Jurkat, Clone E6-1 (cell line): Measurements from ENCODE around the genes MSMP and OR2S2.

GRCh38 chr9:35722616-35723048, 9.4 kb downstream of the TLN1 start:
- RRBS = no CpG with 5 or more reads among the region's 5 CpGs

- RRBS = no CpG with 5 or more reads among the region's 7 CpGs
Observed at GRCh38 chr9:35724536-35725113, 7.4 kb downstream of the TLN1 start.

GRCh38 chr9:35725140-35725379, 6.9 kb downstream of the TLN1 start:
- RRBS = no CpG with 5 or more reads among the region's 2 CpGs

DNA sequence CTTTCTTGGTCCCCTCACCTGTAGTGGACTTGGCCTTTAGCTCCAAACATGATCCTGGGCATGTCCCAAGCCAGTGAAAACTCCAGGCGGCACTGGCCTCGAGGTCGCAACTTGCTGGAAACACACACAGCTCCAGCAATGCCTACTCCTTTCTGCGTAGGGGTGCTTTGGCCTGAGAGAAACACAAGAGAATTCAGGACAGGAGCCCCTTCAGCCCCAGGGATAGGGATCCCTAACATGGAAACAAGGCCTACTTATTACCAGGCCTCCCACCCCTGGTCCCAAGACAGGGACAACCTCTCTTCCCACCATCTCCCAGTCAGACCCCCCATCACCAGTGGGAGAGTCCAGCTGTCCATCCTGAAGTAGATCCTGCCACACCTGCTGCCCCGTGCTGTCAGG, 7.7 kb downstream of the CREB3 start:
- RRBS = no CpG with 5 or more reads among the region's 5 CpGs

- RRBS = no CpG with 5 or more reads among the region's 10 CpGs
Observed at GRCh38 chr9:35752521-35753284, 1.4 kb downstream of the MSMP start.

- RRBS = no CpG with 5 or more reads among the region's 8 CpGs
Observed at GRCh38 chr9:35753360-35754113, 539 bp downstream of the MSMP start.

GRCh38 chr9:35754114-35754720, at the start of gene MSMP:
Gene MSMP, minus strand, starts transcription at chr9:35754276.
- RRBS = no CpG with 5 or more reads among the region's 6 CpGs

- RRBS = no CpG with 5 or more reads among the region's 2 CpGs
Observed at GRCh38 chr9:35760498-35761145, 6.5 kb upstream of the MSMP start.

DNA sequence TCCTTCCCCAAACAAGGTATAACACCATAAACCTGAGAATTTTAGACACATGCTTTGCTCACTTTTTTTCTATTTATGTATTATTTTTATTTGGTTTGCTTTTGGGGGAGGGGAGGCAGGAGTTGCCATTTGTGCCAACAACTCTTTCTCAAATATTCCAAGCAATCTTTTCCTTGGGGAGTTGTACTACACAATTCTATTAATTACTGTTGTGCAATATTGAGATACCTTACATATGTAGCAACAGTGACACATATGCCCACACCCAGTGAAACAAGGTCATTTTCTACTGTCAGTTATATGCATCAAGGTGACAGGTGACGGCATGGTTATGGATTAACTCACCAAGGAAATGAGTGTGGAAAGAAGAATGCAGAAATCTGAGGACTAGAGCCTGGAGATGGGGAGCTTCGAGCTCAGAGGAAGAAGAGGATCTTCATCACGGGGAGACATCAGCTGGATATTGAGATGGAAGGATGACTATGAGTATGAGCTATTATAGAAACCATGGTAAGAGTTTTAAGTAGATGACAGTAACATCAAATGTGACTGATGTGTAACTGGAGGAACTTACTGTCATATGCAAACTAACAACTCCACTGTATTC, 17.9 kb upstream of the MSMP start:
- RRBS = no CpG with 5 or more reads among the region's 3 CpGs

DNA sequence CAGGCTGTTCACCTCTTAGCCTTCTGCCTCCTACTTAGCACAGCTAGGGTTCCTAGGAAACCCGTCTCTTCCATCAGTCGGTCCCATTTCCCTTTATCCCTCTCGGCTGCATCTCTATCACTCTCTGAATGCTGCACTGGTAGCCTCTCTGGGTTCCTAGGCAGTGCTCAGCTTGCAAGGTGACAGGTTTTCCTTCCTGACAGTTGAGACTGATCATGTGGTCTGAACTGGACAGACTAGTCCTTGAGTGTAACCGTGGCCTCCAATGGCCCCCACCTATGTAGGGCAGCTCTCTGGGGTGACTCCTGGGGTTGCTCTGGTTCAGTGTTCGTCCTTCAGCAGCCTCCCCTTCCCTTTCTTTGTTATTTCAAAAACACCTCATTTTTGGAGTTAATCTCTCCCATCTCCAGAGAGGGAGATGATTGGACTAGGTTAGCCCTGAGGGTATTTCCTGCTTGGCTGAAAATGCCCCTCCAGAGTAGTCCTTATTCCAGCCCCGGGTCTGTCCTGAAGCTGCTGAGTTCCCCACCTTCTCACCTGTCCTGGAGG, 3.8 kb downstream of the TMEM8B start:
- RRBS = no CpG with 5 or more reads among the region's 6 CpGs

GRCh38 chr9:35906798-35907551, 973 bp downstream of the HRCT1 start:
- RRBS = no CpG with 5 or more reads among the region's 14 CpGs

GRCh38 chr9:35919108-35919887, 10.0 kb downstream of the SPAAR start:
- RRBS = no CpG with 5 or more reads among the region's 3 CpGs

DNA sequence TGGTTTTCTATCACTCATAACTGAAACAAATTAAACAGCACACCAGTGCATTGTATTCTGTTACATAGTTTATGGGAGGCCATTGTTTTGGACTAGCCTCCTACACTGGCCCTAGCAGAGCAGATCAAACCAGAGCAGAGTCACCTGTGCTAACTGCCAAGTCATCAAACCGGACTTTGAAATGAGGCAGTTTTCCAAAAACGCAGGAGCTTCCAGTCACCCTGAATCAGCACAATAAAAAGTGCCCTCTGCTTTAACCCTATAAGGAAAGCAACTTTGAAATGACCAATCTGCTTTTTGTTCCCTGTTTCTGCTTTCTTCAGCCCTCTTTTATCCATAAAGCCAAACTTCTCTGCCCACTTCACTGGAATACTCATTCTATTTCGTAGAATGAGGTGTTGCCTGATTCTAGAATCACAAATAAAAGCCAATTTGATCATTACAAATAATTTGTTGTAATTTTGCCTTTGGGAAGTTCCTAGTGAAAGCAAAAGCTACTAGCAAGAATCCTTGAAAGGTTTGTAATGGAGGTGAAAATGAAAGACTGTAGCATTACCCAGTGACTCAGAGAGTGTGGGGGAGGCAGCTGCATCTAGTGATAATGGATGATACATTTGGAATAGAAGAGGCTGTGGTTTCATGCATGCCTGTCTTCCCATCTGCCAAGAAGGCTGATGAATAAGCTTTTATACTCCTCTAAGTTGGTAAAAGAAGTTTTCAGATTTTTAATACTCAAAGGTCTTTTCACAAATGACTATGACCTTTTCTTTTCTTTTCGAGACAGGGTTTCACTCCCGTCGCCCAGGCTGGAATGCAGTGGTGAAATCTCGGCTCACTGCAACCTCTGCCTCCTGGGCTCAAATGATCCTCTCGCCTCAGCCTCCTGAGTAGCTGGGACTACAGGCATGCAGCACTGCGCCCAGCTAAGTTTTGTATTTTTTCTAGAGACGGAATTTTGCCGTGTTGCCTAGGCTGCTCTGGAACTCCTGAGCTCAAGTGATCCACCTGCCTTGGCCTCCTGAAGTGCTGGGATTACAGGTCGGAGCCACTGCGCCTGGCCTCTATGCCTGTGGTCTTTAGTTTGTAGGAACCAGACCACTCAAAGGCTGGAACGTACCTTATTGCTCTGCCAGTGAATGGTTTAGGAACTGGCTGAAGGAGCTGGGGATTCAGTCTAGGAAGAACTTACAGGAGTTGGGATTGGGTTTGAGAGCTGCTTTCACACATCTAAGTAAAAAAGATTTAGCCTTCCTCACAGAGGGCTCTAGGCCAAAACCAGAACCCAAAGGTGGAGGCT, 15.0 kb downstream of the SPAAR start:
- RRBS = no CpG with 5 or more reads among the region's 14 CpGs

- RRBS = no CpG with 5 or more reads among the region's 10 CpGs
Observed at GRCh38 chr9:35945691-35946220, 12.2 kb downstream of the OR2S2 start.

DNA sequence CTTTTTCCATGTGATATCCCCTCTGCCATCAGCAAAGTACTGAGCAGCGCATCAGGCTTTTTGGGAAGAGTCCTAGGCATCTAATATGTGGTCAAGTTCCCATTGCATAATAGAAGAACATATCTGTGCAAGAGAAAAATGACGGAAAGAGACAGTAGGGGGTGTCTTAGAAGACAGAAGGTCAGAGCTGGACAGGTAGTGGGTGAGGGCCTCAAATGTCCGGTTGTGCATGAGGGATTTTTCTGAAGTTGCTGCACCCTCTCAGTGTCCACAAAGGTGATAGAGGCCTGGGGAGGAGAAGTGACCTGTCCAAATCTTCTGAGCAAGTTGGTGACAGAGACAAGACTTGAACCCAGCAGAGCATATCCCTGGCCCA, at the start of gene OR2S2:
OR2S2 (minus strand) TSS at position 66 of the 376 bp plus-strand sequence.
- RRBS = no CpG with 5 or more reads among the region's 3 CpGs

DNA sequence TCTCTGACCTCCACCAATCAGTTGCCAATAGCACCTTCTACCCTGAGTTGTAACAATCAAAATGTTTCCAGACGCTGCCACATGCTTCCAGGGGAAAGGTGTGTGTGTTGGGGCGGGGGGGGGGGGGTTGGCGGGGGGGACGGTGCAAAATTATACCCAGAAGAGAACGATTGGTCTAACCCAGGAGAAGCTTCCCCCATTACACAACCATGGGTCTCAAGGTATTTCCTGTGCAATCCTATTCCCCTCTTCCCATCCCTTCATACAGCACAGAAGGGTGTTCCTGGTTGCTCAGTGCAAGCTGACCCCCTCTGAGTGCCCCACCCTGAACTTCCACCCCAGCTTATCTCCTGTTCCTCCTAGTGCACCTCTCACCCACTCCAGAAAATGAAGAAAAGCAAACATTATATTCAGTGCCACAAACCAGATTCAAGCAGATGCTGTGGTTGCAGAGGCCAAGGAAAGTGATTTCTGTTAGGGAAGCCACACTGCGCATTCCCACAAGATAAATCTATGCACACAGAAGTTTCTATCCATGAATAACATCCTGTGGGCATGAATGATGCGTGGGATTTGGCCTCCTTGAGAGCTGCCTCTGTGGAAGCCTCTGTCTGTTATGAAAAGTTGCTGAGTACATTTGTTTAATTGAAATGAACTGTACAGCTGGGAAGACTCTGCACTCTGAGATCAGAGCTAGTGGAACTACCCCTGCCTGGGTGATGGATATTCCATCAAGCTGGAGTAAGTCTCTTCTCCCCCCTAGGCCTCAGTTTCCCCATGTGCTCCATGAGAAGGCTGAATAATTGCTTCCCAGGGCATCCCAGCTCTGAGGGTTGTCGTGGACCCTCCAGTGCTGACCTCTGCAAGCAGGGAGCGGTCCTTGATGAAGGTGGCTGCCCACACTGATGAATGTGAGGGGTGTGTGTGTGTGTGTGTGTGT, 2.2 kb upstream of the OR2S2 start:
- RRBS = no CpG with 5 or more reads among the region's 9 CpGs

- RRBS = no CpG with 5 or more reads among the region's 10 CpGs
Observed at GRCh38 chr9:36037658-36038083, 958 bp downstream of the RECK start.

DNA sequence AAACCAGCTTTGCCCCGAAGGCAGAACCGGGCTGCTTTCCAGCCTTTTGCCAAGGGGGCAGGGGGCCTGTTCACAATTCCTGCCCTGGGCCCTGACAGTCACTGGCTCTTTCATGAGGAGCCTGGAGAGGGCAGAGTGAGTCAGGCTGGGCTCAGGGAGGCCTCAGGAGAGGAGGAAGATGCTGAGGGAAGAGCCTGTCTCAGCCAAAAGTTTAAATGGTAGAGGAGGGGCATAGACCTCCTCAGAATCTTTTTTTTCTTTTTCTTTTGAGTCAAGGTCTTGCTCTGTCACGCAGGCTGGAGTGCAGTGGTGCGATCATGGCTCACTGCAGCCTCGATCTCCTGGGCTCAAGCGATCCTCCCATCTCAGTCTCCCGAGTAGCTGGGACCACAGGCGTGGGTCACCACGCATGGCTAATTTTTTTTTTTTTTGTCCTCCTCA, 4.9 kb downstream of the GLIPR2 start:
- RRBS = no CpG with 5 or more reads among the region's 9 CpGs

GRCh38 chr9:36189735-36190345, 881 bp upstream of the CLTA start:
- RRBS = no CpG with 5 or more reads among the region's 10 CpGs

DNA sequence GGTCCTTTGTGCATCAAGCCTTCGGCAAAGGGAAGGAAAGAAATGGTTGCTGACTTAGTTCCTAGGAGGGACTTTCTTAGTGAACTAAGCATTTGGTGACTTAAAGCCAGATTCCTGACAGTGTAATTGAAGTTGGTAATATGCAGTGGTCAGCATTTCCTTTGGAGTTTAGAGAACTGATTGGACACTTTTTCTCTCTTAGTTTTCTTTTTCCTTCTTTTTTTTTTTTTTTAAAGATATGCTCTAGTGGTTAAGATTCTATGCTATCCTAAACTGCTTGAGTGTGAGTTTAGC, 2.3 kb downstream of the CLTA start:
- RRBS = no CpG with 5 or more reads among the region's 1 CpG